Airway epithelial cell (primary cell): ENCODE measurements around a stretch of chr15.

DNA sequence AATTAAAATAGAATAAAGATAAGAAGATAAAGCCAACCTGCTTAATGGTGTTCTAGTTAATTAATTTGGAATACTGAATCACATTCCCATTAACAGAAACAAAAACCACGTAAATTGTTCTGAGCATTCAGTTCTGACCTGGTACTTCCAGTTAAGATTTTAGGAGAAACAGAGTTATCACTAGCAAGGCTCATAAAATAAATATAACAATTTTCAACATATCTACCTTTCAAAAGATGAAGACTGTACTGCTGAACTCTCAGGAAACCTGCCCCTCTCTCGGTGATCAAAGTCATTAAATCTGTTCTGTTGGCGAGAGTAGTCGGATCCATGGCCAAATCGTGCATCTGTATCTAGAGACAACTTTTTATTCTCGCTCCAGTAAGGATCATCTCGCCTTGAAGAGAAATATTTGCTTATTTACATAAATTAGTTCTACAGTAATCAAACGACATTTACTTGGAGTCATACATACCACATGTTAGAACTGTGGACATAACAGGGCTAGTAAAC, 45.3 kb downstream of the SLTM start:
- RAMPAGE, long total RNA, result no peak

- RAMPAGE, long total RNA, result no peak
Observed at GRCh38 chr15:59169201-59170034, 37.2 kb upstream of the LDHAL6B start.

DNA sequence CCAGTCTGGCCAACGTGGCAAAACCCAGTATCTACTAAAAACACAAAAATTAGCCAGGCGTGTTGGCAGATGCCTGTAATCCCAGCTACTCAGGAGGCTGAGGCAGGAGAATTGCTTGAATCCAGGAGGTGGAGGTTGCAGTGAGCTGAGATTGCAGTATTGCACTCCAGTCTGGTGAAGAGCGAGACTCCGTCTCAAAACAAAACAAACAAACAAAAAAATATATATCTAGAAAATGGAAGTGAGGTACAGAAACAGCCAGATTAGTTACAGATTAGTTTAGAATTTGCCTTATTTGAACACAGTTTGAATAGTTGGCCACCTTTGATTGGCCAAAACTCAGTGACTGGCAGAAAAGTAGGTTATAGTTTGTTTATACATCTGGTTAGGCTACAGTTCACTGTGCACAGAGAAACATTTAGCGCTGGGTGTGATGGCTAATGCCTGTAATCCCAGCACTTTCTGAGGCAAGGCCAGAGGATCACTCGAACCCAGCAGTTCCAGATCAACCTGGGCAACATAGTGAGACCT, 51.6 kb downstream of the LDHAL6B start:
- RAMPAGE, long total RNA, result no peak

DNA sequence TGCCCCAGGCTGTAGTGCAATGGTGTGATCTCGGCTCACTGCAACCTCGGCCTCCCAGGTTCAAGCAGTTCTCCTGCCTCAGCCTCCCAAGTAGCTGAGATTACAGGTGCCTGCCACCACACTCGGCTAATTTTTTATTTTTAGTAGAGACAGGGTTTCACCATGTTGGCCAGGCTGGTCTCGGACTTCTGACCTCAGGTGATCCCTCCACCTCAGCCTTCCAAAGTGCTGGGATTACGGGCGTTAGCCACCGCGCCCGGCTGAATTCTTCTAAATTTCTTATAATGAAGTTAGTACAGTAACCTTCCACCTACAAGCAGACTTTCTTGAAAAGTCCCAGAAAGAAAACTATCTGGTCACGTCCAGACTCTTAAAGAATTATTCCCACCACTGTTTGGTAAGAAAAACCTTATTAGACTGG, 7.6 kb downstream of the MYO1E start:
- RAMPAGE, long total RNA, result no peak

GRCh38 chr15:59570209-59570877, 41.2 kb upstream of the GCNT3 start:
- RAMPAGE, long total RNA, result no peak

GRCh38 chr15:59617945-59618750, 6.6 kb downstream of the GCNT3 start:
- RAMPAGE, long total RNA, result no peak

GRCh38 chr15:59662309-59662602, 4.9 kb upstream of the GTF2A2 start:
- RAMPAGE, long total RNA, result no peak

- RAMPAGE, long total RNA, result no peak
Observed at GRCh38 chr15:59674307-59674779, 14.8 kb downstream of the BNIP2 start.

GRCh38 chr15:59685743-59686342, 3.3 kb downstream of the BNIP2 start:
- RAMPAGE, long total RNA, result no peak

DNA sequence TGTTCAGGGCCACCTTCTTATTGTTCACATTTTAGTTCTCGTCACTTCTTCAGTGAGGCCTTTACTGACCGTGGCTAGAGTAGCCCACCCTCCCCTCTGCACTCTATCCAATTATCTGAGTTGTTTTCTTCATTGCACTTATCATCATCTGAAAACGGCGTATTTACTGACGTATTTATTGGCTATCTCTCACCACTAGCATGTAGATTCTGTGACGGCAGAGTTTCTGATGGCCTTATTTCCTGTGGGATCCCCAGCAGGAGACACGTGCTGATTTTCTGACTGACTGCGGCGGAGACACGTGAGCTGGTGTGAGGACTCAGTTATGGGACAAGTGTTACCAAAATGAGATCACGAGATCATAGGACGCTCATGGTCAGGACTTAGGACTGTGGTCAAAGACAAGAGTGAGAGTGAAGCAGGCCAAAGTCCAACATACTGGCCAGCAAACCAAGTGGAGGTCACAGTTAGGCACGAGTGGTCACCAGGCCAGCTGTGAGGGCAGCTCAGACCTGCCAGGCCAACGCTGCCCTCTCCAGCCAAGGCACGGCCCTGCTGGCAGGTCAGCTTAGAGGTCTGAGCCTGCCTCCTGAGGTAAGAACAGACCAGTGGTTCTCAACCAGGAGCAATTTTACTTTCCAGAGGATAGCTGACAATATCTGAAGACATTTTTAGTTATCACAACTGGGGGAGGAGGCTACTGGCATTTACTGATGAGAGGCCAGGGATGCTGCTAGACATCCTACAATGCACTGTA, 50.6 kb upstream of the BNIP2 start:
- RAMPAGE, long total RNA, result no peak

- RAMPAGE, long total RNA, result no peak
Observed at GRCh38 chr15:59803224-59804159, 114.4 kb upstream of the BNIP2 start.

DNA sequence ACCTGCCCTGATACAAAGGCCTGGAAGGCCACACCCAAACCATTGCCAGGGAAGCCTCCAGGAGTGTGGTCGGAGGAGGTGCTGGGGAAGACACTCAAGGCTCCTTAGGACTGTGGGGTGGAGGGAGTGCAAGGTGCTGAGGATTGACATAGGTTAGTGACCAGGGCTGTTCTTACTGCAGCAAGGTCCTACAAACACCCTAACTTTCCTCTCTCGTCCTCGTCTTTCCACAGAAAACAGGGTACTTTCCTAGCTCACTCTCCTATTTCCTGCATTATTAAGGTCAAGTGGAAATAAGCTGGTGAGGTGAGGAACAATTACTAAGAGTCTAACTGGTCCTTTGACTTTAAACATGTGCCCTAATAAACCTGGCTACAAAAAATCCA, 50.0 kb downstream of the ANXA2 start:
- RAMPAGE, long total RNA, result no peak

DNA sequence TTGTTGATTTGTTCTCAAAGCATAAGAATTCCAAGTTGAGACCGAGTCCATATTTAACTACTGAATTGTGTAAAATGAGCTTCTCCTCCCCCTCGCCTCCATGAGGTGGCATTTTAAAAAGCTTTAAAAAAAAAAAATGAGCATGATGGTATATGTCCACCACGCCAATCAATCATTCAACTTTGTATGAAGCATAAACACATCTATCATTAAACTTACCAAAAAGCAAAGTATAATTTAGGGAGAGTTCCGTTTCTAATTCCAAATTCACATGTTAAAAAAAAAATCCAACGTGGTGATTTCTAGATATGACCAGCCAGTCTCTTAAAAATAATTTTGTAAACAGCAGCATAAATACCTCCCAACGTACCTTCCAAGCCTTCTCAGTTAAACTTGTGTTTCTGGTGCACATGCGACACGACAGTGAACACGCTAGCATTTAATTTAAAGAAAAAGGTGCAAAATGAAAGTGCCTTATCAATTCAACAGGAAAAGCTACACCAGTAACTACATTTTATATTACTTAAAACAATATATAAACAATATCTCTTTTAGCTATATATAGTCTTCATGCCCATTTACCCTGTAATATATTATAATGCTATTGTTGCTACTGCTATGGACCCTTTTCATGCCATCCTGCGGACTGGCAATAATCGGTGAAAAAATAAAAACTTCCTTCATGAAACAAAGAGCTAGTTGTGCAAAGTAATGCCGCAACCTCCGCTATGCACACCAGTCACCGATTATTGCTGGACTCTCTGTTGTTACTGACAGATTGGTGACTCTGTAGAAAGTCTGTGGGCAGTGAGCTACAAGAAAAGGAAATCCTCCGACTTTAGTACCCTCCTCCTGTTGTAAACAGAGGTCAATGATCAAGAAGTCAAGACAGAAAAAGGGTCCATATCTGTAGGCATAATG, 17.6 kb upstream of the ICE2 start:
- RAMPAGE, long total RNA, result no peak

GRCh38 chr15:60616102-60616640, 137.2 kb upstream of the ICE2 start:
- RAMPAGE, long total RNA, result no peak

GRCh38 chr15:60673990-60674353, 195.0 kb upstream of the ICE2 start:
- RAMPAGE, long total RNA, result no peak

DNA sequence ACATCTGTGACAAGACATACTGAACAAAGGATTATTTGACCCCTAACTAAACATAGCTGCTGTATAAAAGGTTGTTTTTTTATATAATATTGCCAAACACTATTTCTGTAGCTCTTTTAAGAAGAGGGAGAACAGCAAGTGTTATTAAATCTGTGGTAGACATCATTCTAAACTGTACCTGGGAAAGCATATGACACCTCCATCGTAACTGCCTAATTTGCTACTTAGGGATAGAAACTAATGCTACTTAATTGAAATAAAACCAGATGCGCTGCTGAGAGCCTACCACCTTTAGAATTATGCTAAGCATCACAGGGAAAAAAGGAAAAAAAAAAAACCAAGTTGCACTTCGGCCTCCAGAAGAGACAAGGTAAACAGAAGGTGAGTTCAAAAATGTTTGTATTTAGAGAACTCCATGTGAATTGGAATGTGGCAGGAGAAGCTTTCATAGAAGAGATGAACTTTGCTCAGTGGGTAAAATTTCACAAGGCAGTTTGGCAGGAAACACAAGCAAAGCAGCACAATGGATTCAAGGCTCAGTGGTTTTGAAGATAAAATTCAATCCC, 256.4 kb upstream of the ICE2 start:
- RAMPAGE, long total RNA, result no peak

- RAMPAGE, long total RNA, result no peak
Observed at GRCh38 chr15:60981523-60982129, 247.5 kb downstream of the RORA start.

DNA sequence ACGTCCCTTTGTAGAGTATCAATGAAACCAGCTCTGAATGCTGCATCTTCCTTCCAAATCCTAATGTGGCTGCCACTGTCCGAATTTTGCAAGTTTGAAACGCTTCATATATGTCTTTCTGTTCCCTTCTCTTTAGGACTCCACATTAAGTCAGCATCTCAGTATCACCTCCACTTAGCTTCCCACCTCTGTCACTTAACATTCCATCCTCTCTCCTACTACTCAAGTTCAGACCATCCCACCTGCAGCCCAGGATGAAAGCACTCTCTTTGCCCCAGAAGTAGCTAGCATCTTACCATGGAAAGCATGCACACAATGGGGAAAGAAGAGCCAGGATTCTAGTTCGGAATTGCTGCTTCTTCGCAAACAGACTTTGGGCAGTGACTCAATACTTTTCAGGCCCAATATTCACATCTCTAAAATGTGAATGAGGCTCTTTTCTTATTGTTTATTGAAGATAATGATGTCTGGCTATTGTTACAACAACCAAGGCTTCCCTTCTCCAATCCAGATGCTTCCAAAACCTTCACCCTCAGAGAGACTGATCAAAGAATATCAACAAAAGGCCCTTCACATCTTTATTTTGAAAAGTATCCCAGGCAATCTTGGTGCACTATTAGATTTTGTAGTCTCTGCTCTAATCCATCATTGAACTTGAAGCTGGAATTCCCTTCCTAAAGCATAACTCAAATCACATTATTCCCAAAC, 208.9 kb downstream of the RORA start:
- RAMPAGE, long total RNA, result no peak

GRCh38 chr15:61169234-61170094, 59.6 kb downstream of the RORA start:
- RAMPAGE, long total RNA, result no peak

- RAMPAGE, long total RNA, result no peak
Observed at GRCh38 chr15:62098975-62099771, 32.4 kb downstream of the C2CD4A start.